Metanephros (tissue), 2 donors: Measurements from ENCODE around the genes DHCR7 and LAMTOR1.

DNA sequence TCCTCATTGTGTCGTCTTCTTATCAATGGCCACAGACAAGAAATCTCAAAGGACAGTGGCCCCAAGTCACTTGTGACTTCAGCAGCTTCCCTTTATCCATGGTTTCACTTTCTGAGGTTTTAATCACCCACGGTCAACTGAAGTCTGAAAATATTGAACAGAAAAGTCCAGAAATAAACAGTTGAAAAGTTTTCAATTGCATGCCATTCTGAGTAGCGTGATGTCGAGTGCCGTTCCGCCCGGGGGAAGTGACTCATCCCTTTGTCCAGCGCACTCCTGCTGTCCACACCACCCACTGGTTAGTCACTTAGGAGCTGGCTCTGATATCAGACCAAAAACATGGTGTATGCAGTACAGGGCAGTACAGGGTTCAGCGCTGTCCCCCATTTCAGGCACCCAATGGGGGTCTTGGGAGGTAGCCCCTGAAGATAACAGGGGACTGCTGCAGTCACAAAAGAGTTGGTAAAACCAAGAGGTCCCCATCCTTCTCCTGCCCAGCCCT is 389.9 kb downstream of the CTTN start:
- RAMPAGE, long total RNA: no peak

GRCh38 chr11:71106563-71106849 is 145.9 kb downstream of the SHANK2 start:
- RAMPAGE, long total RNA: no peak

DNA sequence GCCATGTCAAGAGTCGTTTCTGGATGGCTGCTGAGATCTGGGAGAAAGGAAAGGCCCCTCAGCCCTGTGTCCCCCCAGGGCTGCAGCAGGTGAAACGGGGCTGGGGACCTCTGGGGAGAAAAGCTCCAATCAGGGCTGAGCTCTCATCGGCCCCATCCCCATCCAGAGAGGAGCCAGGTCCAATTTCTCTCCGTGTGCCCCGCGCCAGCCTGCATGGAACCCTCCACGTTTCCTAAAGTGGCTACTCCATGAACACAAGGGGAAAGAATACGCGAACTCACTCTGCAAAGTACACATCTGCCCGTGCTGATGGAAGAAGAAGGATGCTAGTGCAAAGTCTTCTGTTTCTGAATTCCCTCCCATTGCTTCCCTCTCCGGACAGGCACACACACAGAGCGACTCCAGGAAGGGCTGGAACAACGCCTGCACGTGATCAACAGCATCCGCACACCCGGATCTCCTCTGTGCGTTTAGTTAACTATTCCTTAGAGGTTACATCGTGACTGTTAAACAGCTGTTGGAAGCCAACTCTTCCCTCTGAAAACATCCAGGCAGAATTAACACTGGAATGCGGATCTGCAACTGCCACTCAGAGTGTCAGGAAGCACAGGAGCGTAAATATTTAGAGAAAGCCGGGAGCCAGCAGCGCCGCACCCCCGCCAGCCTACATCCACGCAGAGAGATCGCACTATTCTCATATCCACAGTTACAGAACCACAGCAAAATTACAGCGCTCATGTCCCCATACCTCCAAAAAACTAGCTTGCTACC is 46.4 kb downstream of the SHANK2 start:
- RAMPAGE, long total RNA: no peak

- RAMPAGE, long total RNA: no peak
These were observed 75.5 kb downstream of the DHCR7 start for GRCh38 chr11:71372633-71373172.

DNA sequence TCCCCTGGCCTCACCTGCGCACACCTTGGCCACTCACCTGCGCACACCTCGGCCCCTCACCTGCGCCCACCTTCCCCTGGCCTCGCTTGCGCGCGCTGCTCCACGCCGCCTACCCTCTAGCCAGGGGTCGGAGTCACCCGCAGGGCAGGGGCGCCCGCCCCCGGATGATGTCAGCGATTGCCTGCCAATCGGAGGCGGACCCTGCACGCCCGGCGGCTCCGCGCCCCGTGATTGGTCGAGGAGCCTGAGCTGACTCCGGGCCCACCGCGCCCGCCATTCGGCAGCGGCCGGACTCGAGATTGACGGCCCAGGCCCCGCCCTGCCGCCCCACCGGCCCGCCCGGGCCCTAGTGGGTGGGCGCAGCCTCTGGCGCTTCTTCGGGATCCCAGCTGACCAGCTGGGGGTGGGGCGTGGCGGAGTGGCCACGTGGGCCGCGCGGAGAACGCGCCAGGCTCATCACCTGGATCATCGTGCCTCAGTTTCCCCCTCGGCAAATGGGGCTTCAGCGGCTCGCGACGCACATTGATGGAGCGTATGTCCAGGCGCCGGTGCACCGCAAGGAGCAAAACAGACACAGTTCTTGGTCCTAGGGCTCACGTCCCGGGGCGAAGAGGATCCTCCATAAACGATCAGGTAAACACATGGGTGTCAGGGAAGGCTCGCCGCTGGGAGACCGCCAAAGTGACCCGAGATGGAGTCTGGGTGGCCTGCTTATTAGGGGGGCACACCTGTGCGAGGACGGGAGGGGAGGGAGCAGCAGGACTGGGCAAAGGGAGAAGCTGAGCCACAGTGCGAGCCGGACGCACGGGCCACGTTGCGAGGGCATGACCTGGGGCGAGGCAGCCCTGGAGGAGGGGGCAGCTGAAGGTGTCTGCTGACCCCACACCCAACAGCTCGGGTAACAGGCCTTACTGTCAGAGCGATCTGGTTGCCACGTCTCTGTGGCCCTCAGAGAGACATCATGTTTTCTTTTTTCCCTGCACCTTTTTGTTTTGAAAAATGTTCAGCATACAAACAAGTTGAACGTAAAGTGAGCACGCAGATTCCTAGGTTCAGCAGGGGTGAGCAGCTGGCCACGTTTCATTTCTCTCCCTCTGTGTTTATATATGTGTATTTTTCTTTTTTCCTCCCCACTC is at the start of gene DHCR7:
Gene DHCR7, minus strand, starts transcription at position 141 of the 1,136 bp plus-strand sequence.
- RAMPAGE, long total RNA: no peak

DNA sequence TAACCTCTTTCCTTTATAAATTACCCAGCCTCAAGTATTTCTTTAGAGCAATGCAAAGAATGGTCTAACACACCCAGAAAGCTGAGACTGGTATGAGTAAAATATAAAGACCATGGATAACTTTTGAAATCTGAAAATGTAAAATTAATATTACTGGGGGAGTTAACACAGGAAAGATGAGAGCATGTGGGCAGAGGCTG is 432 bp upstream of the KRTAP5-10 start:
- RAMPAGE, long total RNA: no peak

- RAMPAGE, long total RNA: no peak
These were observed 122.8 kb upstream of the DEFB108B start for GRCh38 chr11:71710166-71710707.

- RAMPAGE, long total RNA: no peak
These were observed 32.7 kb upstream of the DEFB108B start for GRCh38 chr11:71800271-71800790.

DNA sequence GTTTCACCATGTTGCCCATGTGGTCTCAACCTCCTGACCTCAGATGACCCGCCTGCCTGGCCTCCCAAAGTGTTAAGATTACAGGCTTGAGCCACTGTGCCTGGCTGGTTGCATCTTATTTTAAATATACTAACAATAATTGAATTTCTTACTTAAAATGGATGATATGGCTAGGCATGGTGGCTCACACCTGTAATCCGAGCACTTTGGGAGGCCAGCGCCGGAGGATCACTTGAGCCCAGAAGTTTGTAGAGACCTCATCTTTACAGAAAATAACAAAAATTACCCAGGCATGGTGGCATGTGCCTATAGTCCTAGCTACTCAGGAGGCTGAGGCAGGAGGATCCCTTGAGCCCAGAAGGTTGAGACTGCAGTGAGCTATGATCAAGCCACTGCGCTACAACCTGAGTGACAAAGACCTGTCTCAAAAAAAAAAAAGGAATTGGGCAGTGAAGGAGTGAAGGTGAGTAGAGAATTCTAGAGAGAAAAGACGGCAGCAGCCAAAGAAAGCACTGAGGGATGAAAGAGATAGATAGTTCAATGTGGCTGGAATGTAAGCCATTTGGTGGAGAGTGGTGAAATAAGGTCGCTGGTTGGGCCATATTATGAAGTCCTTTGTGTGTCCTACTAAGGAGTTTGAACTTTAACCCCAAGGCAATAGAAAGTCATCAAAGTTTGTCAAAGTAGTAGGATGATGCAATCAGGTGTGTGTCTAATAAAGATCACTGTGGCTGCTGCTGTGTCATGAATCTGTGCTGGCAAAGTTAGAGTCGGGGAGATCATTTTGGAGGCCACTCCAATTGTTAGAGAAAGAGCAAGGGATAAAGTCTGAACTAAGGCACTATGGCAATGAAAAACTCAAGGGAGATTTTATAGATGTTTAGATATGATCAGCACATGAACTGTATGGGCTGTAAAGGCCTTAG is 18.5 kb downstream of the RNF121 start:
- RAMPAGE, long total RNA: no peak

DNA sequence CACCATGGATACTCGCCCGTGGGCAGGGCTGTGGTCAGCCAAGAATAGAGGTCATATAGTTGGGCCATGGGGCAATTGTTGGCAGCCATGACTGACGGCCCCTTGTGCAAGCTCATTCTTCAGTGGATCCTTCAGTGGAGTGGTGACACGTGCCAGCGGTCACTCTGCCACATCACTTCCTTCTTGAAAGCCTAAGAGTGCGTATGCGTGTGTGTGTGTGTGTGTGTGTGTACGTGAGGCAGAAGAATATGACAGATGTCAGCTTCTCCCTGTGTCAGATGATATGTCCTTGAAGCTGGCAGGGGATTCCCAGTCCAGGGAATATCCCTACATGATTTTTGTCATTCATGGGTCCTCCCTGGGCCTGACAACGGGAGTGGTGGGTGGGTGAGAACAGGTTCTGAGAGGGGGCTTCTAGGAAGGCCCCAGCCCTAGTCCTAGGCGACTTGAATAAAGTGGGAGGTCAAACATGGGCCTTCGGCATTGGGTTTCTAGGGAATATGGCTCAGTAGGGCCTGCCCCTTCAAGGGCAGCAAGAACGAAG is 1.6 kb upstream of the IL18BP start:
- RAMPAGE, long total RNA: no peak

DNA sequence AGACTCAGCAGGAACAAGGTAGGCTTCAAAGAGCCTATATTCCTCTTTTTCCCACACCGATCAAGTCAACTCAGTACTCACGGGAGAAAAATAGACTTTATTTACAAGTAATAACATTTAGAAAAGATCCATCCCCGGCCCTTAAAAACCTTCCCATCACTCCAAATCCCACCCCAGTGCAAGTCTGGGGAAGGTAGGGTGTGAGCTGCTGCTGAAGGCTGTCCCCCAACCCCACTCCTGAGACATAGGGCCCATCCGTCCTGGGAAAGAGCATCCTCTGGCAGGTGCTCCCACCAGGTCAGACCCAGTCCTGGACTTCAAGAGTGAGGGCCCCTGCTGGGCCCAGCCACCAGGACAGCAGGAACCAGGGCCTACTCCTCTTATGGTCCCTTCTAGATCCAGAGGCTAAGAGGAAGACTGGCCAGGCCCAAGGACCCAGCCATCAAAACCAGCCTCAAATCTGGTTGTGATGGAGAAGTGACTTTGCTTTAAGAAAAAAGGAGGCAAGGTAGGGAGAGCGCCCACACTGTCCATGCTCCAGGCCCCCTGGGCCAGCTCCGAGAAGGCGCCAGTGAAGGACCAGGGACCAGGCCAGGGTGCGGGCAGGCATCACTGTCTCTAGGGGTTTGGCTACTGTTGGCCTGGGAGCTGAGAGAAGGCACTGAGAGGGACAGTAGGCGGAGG is 4.2 kb downstream of the IL18BP start:
- RAMPAGE, long total RNA: no peak

DNA sequence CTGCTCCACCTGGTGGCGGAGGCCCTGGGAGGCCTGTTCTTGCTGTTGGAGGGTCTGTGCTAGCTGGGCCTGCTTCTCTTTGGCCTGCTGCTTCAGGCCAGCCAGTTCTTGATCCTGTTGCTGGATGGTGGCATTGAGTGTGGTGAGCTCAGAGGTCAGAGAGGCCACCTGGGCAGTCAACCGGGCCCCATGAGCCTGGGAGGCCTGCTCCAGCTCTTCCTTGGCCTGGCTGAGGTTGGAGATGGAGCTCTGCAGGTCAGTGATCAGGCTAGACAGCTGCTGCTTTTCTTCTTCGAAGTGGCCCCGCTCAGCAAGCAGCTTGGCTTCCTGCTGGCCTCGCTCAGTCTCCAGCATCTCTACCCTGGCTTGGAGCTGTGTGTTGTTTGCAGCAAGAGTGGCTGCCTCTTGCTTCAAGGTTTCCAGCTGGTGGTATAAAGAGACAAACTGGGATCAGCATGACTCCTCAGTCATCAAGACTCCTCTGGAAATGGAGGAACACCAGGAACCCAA is 17.2 kb downstream of the IL18BP start:
- RAMPAGE, long total RNA: no peak

- RAMPAGE, long total RNA: start-site peak on the minus strand at chr11:72103239-72103318, 2,531 and 910 reads in 2 replicates
These were observed at the start of gene LAMTOR1 for GRCh38 chr11:72102481-72103920. LAMTOR1 (minus strand) TSS chr11:72103297.

DNA sequence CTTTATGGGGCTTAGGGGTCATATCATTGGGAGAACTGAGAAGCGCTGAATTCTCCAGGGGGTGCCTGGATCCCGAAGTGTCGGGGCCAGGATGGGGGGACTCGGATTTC is 278 bp upstream of the INPPL1 start:
- RAMPAGE, long total RNA: no peak

DNA sequence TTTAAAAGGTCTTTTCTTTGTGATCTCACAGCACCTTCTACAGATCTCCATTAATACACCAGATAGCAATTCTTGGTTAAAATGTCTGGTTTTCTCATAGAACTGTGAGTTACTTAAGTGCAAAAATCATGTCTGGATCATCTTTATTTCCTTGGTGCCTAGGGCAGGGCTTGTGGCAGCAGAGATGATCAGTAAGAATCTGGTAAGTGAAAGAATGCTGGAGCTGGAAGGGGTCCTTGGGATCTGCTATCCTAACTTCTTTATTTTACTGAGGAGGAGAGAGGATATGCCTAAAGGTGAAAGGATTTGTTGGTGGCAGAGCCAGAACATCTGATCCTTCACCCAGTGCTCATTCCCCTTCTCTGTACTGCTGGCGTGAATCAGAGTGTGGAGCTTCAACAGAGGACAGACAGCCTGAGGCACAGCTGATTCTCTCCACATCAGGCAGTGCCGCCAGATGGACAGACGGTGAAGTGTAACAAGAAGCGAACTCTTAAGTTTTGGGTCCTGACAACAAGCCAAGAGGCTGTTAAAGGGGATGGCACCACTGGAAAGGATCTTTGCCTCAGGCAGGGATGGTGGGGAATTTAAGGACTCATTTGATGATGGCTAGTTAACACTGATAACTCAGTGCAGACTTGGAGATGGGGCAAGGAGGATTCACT is 81.6 kb downstream of the CLPB start:
- RAMPAGE, long total RNA: no peak

DNA sequence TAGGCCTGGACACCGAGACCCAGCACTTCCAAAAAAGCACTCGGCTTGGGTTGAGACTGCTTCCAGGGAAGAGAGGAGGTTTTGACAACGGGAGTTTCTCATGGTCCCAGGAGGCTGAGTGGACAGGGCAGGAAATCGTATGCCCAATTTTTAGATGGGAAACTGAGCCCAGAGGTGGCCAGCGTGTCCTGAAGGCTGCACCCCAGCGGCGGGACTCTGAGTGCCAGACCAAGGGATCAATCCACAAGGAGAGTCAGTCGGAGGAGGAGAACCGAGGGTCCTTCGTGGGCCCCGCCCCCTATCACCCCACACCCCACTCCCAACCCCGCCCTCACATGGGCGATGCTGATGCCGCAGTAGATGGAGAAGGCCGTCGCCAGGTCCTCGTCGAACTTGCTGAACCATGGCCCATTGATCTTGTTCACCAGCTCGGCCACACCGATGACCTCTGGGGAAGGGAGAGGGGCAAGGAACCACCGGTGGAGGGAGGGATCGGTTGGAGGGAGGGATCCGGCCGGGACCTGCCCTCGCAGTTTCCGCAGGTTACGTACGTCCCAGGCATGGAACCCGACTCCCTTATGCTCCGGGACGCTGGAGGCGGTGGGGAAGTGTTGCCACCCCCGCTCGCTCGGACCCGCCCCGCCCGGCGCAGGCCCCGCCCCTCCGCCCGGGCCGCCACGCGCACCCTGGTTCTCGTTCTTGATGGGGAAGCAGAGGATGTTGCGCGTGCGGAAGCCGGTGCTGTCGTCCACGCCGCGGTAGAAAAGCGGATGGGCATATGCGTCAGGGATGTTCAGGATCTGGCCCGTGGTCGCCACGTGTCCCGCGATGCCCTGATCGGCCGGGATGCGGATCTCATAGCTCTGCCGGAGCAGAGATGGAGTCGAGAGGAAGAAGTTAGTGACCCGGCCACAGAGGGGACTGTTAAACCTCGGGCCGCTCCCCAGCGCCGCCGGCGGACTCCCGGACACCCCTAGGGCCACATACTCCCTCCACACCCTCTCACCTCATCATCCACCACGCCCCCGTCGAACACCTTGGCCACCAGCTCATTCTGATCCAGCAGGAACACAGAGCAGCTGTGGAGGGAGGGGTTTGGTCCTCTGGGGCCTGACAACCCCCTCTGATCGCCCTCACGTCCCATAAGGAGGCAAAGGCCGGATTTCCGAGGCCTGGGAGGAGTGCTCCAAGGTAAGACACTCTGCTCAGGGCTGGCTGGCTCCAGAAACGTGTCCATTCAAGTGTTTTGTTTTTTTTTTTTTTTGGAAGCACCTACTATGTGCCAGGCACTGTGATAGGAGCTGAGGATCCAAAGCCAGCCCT is 89.9 kb downstream of the PDE2A start:
- RAMPAGE, long total RNA: no peak

DNA sequence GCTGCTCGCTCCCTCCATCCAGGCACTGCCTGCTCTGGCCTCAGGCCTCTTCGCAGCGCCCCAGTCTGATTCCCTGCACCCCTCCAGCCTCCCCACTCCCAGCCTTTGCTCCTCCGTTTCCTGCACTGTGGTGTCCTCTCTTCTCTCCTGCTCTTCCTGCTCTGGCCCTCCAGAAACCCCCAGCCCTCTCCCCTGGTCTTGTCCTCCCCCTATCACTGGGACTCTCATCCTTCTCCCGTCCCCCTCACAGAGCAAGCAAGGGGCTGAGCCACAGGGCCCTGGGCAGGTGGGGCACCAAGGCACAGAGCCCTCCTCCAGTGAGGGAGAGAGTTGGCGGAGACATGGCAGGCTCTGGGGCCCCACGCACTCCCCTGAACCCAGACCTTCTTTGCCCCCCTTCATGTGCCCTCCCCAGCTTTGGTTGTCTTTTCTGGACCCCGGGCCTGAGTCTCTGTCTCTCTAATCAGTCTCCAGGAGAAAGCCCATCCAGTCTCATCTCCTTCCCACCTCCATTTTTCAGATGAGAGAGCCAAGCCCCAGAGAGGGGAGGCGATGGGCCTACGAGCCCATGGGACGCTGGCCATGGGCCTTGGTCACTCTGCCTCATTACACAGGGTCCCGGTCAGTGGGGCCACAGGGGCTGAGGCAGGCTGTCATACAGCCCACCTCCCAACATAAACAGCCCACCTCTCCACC is 55.9 kb downstream of the PDE2A start:
- RAMPAGE, long total RNA: no peak

- RAMPAGE, long total RNA: no peak
These were observed 17.4 kb downstream of the PDE2A start for GRCh38 chr11:72656803-72657286.

DNA sequence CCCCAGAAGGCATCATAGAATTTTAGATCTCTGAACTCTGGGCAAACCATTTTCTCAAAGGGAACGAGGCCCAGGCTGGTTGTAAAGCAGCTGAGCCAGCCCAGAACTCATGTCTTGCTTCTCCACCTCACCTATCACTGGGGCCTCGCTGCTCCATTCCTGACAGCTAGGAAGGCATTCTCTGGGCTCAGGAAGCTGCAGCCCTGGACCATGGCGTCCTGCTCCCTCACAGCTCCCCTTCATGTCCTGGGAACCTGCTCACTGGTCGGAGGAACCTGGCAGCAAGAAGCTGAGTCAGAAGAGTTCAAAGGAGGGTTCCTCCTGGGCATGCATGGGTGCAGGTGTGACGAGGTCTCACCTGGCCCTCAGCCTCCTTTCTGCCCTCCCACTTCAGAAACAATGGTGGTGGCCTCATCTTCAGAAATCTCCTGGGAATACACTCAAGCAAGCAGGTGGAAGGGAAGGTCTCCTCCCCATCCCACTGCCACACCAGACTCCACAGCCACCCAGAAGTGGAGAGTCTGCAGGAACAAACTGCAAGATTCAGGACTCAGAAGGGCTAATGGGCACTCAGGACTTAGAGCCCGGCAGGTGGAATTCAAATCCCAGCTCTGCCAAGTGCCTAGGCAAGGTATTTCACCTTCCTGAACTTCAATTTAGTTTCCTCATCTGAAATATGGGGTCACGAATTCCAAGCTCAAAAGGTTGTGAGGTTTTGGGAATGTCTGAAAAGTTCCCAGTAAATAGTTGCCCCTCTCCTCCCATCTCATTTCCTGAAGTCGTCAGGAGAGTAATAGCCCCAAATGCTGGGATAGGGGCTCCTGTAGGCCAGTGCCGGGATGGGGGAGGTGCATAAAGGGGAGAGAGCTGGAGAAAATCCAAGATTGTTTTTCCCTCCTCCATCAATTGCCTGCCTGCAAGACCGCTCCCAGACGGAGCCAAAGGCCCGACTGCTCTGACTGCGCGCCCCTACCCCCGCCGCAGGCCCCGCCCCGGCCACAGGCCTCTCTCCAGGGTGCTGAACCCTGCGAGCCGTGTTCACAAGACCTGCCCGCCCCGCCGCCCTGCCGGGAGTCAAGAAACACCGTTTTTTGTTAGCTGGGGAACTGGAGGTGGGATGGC is 2.1 kb upstream of the PDE2A start:
- RAMPAGE, long total RNA: no peak

DNA sequence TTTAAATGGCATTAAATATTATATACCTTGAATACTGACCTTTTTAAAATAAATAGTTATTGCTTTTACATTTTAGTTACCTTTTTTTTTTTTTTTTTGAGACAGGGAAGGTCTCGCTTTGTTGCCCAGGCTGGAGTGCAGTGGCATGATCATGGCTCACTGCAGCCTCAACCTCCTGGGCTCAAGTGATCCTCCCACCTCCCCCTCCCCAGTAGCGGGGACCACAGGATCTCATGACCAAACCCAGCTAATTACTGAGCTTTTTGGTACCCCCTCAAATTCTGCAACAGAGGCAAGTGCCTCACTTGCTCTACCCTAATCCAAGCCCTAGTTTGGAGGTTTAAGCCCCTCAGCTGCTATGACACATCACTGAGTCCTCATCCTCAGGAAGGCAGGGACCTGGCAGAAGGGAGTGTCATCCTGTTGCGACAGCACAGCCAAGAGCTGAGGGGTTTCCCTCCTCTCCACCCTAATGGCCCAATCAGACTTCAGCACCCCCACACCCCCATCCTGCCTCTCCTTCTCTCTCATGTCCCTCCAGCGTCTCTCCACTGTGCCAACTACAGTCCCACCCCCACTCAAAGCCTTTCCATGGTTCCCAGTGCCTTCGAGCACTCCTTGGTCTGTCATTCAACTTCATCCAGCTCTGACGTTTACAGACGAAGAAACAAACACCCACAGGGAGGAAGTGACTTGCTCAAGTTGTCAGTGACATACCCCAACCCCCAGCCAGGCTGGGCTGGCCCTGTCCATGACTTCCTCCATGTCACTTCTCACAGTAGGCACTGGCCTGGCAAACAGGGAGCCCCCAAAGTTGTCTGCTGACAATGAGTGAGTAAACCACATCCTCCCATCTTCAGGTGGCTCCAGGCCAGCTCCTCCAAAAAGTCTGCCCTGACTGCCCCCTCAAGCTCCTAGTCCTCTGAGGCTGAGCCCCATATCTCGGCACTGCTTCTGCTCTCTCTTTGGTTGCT is 15.8 kb downstream of the ARAP1 start:
- RAMPAGE, long total RNA: no peak